Sternocleidomastoid (tissue), 1 donor: Measurements from ENCODE around the gene TMIGD1.

DNA sequence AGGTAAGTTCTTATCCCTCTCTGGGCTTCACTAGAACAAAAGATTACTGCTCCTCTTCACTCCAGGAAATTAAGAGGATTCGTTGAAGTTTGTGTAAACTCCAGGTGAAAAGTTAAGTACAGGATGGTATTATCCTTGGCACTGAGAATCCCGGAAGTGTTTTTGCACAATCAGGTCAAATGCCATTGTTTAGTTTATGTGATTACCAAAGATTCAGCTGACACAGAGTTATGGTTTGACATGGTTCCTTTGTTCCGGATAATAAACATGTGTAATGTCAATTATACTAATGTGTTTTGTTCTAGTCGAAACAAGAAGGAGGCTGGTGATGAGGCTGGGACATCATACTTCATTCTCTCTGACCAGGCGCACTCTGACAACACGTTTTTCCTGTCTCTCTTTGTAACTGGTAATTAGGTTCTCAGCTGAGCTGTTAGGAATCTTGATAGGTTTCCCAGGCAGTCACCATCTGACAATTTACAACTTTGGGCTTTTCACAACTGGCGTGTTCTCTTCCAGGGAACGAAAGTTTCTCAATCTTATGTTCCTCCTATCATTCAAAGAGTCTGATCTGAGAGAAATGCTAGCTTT, 10.8 kb upstream of the TAOK1 start:
- PRO-cap, result no peak

GRCh38 chr17:29390043-29390286, 198 bp upstream of the TAOK1 start:
- PRO-cap, result bidirectional peak, plus-strand start at chr17:29390348, minus-strand start at chr17:29390201

DNA sequence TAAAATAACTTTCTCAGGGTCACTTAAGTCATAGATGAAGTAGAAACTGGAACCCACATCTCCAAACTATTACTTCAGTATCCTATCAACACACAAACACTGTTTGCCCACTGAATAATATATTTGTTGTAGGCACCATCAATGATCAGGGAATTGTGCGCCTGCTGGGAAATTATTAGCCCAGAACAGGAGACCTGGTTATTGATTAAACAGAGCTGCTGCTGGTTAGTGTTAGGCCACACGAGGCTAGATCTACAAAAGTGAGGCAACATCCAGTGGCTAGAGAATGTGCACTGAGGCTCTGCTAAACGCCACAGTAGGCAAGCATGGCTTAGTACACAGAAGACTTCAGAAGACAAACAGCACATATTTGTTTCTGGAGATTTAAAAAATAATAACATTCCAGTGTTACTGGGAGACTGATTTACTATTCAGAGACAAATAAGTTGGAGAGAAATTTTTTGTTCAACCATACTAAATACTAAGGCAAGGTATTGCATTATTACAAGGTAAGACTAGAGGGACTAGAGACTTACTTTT, 11.0 kb downstream of the ABHD15 start:
- PRO-cap, result no peak

GRCh38 chr17:29569315-29569608, 761 bp downstream of the TP53I13 start:
- PRO-cap, result no peak

DNA sequence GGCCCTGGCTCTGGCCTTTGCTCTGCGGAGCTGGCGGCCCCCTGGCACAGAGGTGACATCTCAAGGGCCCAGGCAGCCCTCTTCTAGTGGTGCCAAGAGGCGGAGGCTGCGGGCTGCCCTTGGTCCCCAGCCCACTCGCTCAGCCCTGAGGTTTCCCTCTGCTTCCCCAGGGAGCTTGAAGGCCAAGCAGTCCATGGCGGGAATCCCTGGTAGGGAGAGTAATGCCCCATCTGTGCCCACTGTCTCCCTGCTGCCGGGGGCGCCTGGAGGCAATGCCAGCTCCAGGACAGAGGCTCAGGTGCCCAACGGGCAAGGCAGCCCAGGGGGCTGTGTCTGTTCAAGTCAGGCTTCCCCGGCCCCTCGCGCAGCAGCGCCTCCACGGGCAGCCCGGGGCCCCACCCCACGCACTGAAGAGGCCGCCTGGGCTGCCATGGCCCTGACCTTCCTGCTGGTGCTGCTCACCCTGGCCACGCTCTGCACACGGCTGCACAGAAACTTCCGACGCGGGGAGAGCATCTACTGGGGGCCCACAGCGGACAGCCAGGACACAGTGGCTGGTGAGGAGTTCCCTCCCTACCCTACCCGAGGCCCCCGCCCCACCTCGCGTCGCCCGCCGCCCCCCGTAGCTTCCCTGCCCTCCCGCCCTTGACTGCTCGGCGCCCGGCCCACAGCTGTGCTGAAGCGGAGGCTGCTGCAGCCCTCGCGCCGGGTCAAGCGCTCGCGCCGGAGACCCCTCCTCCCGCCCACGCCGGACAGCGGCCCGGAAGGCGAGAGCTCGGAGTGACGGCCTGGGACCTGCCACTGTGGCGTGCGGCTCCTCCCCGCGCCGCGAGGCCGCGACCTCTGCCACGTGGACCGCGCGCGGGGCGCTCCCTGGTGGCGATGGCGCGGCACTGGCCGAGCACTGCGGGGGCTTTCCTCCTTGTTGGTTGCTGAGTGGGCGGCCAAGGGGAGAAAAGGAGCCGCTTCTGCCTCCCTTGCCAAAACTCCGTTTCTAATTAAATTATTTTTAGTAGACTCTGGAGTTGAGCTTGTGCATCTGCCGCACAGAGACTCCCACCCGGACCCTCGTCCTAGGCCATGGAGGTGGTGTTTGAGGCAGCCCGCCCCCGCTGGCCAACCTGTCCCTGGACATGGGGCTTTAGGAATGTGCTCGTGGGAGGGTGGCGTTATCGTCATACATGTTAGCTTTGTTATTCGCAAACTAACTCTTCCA, 4.0 kb downstream of the TP53I13 start:
- PRO-cap, result no peak

- PRO-cap, result no peak
Observed at GRCh38 chr17:29613177-29613965, 9.3 kb downstream of the CORO6 start.

- PRO-cap, result no peak
Observed at GRCh38 chr17:29614479-29615083, 8.1 kb downstream of the CORO6 start.

DNA sequence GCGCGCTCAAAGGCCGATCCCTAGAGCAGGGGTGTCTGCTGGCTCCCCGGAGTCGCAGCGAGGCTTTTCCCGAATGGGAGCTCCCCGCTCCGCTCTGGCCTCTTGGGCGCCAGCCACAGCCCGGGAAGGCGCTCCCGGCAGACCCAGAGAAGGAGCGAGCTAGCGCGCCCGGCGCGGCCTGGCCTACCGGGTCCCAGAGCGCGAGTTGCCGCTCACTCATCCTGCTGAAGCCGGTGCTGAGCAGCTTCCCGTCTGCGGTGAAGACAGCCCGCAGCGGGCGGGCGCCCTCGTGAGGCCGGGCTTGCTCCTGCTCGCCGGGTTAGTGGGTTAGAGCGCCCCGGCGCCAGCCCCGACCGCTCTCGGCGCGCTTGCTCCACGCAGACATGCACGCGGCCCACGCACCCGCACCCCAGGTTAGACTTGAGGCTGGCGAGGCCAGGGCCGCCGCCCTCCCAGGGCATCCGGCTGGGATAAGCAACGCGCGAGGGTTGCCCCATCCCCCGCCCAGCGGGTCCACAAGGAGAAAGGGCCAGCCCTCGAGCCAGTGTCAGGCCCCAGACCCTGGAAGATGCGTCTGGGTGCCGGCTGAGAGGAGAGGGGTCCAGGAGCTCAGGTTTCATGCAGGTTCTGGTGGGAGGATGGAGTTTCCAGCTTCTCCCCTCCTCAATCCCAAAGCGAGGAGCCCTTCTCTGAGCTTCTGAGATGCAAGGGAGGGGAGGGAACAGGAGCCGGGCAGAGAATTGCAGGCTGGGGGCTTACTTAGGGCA, 4.7 kb downstream of the CORO6 start:
- PRO-cap, result unidirectional peak, minus-strand start at position 235 of the sequence

- PRO-cap, result no peak
Observed at GRCh38 chr17:29632326-29633004, 9.8 kb upstream of the CORO6 start.

GRCh38 chr17:29681918-29682465, 59.3 kb upstream of the CORO6 start:
- PRO-cap, result no peak

- PRO-cap, result no peak
Observed at GRCh38 chr17:29739837-29740759, 117.4 kb upstream of the CORO6 start.

- PRO-cap, result no peak
Observed at GRCh38 chr17:29788530-29789125, 141.4 kb downstream of the SSH2 start.

GRCh38 chr17:29863113-29863737, 66.8 kb downstream of the SSH2 start:
- PRO-cap, result no peak

GRCh38 chr17:29919137-29919707, 10.8 kb downstream of the SSH2 start:
- PRO-cap, result no peak

DNA sequence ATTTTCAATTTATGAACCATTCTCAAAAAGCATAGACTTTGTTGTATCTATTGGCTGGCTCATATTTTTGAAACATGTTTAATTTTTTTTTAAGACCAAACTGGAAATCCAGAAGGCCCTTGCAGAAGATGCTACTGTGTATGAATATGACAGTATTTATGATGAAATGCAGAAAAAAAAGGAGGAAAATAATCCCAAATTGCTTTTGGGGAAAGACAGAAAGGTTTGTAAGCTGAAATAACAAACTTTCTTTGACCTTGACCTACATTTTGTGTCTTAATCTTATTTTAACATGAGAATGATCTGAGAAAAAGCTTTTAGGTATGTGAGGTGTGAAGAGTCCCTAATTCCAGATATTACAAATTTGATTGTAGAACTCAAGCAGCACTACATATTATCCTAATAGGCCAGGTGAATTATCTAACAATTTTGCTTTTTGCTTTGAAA, 57.5 kb downstream of the SLC6A4 start:
- PRO-cap, result no peak

DNA sequence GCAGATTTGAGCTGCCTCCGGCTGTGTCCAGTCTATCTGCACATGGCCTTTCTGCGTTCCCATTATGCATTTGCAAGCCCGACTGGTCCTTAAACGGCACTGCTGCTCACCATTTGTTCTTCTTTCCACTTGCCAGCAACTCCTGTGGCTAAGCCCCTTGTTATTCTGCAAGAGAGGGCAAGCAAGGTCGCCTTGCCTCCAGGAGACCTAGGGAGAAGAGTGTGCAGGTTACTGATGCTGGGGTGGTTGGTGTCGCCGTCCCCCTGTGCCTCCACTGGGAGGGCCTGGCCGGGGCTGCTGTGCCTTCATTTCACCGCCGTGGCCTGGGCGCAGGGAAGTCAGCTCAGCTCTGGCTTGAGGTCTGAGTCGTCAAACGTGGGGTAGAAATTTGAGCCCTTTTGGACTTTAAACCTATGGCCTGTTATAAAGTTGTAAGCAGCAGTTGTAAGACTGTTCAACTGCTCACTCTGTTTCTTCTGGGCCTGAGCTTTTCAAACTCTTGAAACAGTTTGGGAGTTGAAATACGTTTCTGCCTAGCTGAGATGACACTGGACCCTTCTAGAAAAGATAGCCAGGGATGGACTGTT, 12.7 kb downstream of the SLC6A4 start:
- PRO-cap, result no peak

GRCh38 chr17:30333974-30334173, at the start of gene TMIGD1:
TSS of gene TMIGD1 (minus strand) at chr17:30334057.
- PRO-cap, result no peak

DNA sequence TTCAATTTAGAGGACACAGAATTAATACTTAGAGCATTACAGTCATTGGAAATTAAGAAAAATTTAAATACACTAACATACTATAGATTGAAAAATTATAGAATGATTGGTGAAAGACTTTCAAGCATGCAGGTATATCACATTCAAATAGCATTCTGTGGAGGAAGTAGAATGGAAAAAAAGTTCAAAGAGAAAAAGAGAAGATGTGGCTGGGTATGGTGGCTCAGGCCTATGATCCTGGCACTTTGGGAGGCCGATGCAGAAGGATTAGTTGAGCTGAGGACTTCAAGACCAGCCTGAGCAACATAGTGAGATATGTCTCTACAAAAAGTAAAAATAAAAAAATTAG, 18.5 kb downstream of the CPD start:
- PRO-cap, result no peak

DNA sequence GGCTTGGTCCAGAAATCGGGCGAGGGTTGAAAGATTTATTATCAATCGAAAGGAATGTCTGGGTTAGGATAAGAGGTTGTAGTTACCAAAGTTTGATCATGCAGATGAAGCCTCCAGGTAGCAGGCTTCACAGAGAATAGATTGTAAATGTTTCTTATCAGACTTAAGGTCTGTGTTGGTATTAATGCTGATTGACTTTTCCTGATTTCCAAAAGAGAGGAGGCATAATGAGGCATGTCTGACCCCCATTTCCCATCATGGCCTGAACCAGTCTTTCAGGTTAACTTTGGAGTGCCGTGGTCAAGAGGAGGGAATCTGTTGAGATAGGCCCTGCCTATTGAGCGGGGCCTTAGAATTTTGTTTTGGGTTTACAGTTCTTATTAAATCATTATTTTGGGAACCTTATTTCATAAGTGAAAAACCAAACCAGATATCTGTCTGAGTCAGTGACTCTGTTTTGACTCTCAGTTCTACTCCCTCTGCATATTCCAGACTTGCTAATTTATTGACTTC, 45.5 kb downstream of the CPD start:
- PRO-cap, result no peak

- PRO-cap, result no peak
Observed at GRCh38 chr17:30461774-30462278, 15.4 kb upstream of the GOSR1 start.